Pulmonary artery (tissue), 1 donor: Measurements from ENCODE around the genes PACC1 and TGFB2.

- PRO-cap, result no peak
Observed at GRCh38 chr1:212036159-212036634, 649 bp downstream of the DTL start.

DNA sequence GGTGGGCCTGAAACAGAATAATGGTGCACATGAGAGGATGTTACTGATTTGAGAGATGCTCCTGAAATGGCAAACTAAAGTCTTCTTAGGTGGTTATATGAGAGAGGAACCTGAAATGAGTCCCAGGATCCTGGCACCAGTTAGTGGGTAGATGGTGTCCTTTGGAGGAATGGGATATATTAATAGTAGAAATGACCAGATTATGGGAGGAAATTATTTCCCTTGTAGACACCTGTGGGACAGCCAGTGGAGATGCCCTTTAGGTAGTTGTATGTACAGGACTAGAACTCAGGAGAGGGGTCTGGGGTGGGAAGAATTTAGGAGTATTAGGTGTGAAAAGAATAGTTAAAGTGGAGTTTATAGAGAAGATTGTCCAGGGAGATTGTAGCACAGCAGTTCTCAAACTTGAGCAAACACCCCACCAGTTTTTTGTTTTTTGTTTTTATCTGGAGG, 77.5 kb downstream of the DTL start:
- PRO-cap, result no peak

GRCh38 chr1:212153608-212154138, 118.1 kb downstream of the DTL start:
- PRO-cap, result no peak

- PRO-cap, result no peak
Observed at GRCh38 chr1:212189259-212189913, 95.8 kb upstream of the PPP2R5A start.

GRCh38 chr1:212284556-212285313, 475 bp upstream of the PPP2R5A start:
- PRO-cap, result bidirectional peak, plus-strand start at chr1:212285410, minus-strand start at chr1:212285101

DNA sequence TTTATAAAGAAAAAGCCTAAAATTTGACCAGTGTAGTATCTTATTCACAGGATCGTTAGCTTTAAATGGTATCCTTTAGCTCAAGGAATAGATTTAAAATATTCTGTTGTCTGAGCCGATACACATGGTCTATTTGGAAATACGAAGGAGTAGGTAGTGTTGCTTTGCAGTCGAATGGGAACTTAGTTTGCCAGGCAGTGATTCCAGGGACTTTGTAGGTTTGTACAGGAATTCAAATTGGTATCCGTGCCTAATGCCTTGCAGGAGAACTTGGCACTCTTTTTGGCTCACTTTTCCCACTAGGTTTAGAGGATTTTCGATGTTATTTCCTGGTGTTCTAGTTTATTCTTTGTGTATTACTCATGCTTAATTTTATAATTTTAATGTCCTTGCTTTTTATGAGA, 1.6 kb downstream of the PPP2R5A start:
- PRO-cap, result no peak

GRCh38 chr1:212413827-212414225, 860 bp downstream of the PACC1 start:
- PRO-cap, result no peak

DNA sequence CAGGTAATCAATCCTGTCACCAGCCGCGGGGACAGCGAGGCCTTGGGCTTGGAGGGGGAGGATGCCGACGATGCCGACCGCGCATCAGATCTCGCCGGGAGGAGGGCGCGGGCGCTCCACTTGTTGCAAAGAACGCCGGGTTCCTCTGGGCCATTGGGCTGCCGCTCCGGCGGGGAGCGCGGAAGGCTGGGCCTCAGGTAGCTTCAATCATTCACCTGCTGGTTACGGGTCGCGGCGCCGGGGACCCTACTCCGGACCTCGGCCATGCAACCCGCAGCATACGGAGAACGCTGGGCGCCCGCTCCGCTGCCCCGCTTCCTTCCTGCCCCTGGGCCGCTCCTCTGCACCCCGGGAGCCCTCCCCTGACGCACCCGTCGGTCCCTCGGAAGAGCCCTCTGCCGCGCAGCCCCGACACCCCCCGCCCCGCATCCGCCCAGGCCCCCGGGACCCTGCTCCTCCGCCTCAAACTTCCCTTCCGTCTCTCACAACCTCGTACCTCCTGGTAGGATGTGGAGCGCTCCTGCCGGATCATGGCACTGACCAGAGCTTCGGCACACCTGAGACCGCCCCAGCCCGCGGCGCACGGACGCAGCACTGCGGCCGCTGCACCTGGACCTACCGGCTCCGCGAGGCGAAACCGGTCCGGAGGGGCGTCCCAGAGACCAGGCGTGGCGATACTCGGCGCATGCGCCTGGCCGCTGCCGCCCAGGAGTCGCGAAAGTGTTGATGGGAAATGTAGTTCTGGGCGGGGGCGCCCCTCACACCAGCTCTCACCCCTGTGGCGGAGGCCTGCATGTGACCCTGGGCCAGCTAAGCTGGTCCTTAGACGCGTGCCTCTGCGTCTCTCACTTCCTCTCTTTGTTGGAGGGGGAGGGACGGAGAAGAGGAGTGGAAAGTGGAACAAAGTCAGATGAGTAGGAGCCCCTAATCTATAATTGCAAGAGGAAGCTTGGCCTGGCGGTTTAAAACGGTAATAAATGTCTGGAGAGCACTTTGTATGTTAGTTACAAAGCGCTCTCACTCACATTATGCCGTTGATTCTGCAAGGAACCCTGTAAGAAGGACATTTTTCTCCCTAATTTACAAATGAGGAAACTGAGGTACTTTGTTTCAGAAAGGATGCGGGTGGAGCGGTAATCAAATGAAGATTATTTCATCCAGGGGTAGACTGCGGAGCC, at the start of gene PACC1:
TSS of gene PACC1 (minus strand) at position 661 of the 1,178 bp plus-strand sequence.
- PRO-cap, result bidirectional peak, plus-strand start at position 878 of the sequence, minus-strand start at position 596 of the sequence

DNA sequence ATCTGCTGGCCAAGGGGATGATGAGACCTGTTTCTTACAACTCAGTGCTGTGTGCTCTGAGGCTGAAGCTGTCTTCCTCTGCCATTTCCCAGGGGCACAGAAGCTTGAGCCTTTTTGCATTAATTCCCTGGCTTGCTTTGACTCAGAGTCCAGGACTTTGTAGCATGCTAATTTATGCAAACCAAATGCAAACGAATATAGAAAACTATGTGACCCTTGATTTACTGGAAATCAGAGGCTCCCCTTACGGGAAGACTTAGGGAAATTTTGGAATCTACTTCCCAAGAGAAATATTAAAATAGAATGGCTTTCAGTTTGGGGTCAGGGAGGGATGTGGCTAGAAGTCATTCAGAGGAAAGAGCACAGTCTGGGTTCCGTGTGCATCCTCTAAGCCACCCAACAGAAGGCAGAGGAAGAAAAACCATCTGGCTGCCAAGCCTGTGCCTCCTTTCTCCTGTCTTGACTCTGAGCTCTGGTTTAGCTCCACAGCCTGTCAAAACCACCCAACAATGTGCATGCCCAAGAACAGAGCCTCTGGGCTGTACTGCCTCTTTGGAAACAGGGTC, 14.2 kb downstream of the GARIN4 start:
- PRO-cap, result unidirectional peak, minus-strand start at position 88 of the sequence

DNA sequence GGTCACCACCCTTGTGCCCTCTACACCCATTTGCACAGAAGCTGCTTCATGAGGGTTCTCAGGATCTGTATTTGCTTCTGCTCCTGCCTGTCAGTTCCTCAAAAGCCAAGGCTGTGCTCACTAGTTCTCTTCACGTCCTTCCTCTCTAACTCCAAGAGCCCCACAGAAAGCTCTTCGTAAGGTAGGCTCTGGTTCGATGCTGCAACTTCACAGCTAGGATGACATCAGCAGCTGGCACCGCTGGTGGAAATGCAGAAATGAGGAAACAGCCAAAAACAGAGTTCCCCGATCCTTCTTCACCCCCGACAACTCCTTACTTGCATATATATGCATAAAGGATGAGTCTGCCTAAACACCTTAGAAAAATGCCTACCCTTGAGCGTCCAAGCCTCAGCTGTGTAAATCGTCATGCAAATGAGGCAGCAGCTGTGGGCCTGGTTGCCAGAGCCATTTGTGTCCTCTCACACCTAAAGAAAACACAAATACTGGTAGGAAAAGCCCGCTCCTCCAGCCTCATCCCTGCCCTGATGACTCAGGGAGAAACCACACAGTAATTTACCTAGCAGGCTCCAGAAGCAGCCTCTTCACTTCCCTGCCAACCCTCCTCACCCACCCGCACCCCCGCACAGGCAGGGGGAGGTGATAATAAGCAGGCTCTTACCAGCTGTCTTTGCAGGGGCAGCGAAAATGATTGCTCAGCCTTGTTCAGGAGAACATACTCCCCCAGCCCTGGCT, 28.2 kb downstream of the BATF3 start:
- PRO-cap, result no peak

DNA sequence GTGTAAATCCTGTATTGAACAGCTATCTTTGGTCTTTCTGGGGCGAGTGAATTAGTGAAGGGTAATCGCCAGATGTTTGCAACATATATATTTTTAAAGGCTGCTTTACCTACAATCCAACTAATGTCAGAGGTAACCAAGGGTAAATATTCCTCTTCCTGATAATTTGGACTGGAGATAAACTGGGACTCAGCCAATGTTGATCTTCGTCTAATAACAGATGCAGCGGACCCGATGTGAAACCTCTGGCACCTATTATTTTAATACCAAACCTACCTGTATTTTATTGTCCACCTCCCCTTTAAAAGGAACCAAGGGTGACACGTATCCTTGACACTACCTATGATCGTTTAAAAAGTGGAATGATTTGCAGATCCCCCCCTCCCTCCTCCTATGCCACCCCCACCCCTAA, 741 bp upstream of the PROX1 start:
- PRO-cap, result no peak

DNA sequence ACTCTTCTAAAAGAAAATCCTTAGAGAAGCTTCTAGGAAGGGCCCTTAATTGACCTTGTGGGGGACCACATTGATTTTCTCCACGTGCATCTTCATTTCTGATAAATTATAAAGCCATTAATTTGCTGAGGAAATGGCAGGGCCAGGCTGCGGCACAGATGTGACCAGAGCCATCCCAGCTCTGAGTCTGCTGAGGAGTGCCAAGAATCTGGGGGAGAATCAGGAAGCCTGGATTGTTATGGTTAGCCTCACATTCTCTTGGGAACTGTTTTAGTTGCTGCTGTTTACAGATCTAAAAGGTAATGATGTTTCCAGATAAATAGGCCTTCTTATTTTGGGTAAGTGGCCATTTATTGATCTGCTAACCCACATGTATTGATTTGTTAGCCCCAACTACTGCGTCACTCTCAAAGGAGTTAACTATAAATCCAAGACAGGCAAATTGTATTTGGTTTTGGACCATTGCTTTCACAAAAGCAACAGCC, 16.3 kb downstream of the PROX1 start:
- PRO-cap, result no peak

GRCh38 chr1:214050363-214050933, 62.7 kb downstream of the PROX1 start:
- PRO-cap, result no peak

DNA sequence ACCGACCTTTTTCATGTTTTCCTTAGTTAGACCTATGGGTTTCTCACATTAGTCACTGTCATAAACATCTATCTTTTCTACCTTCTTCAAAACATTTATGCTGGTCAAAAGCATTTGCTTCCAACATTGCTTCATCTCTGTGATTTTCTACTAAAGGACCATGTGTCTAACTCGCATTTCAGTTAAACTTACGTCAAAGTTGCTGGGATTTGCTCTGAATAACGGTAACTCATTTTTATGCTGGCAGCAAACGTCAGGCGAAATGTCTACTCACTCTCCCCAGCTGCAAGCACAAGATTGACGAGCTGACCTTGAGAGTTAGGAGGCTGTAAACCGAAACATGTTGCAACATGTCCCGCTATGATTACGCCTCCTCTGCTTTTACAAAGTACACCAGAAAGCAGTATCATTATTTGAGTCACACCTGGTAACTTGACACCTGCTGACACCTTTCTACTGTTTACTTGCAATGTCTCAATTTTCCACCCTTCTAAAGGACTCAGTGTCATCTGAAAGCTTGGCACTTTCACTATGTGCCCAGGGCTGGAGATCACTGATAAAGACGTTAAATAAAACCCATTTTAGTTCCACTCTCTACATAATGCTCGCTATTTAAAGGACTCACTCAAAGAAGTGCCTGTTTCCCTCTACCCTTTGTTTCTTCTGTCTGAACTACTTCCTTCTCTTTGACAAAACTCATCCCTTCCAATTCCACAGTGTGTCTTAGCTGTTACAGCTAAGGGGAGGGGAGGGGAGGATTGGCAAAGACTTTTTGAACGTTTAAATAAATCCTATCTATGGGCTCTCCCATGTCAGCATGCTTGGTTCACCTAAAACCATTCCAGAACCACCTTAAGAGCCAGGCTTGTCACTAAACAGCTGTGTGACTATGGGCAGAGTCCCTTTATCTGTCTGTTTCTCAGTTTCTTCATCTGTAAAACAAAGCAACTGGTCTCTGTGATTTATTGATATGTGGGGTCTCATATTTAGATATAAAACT, 111.8 kb downstream of the PTPN14 start:
- PRO-cap, result no peak

DNA sequence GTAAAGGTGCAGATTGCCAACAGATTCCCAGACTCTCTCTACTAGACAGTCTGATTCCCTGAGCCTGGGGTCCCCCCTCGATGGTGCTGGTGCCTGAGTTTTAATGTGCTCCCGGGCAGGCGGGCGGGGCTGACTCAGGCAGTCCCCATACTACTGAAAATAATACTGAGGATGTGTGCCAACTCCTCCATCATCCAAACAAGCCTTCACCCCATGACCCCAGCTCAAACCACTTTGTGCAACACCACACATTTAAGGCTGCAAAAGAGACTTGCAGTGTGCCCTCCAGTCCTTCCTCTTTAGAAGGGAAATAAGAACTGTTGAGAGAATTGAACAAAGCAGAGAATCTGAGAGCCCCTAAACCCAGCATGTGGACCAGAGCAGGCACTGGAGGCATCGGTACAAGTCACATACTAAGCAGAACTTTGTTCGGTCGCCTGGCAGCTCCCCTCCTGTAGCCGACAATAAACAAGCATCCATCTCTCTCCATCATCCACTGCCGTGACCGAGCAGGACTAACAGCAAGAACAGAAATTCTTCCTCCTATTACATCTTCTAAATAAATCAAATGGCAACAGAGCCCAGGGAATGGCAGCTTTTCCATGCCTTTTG, 36.8 kb downstream of the PTPN14 start:
- PRO-cap, result no peak

DNA sequence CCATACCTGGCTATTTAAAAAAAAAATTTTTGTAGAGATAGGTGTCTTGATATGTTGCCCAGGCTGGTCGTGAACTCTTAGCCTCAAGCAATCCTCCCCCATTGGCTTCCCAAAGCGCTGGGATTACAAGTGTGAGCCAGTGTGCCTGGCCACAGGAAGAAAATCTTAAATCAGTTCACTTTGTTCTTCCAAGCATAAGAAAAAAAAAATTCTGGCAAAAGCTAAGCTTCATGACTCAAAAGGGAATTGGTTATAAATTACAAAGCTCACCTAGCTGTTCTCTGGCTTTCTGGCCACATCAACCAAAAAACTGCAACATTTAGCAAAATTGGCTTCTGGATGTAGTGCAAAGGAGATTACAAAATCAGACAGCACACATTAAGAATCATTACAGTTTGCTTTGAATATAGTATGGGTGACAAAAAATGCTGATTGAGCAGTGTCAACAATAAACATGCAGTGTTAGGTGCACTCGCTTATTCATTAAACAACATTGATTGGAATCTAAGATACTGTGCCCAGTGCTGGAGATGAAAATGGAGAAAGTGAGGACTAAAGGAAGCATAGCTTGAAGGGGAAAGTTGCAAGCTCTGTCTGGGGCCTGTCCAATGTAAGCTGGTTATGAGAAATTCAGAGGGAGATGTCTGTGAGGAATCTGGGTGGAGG, 76.7 kb downstream of the KCTD3 start:
- PRO-cap, result no peak

DNA sequence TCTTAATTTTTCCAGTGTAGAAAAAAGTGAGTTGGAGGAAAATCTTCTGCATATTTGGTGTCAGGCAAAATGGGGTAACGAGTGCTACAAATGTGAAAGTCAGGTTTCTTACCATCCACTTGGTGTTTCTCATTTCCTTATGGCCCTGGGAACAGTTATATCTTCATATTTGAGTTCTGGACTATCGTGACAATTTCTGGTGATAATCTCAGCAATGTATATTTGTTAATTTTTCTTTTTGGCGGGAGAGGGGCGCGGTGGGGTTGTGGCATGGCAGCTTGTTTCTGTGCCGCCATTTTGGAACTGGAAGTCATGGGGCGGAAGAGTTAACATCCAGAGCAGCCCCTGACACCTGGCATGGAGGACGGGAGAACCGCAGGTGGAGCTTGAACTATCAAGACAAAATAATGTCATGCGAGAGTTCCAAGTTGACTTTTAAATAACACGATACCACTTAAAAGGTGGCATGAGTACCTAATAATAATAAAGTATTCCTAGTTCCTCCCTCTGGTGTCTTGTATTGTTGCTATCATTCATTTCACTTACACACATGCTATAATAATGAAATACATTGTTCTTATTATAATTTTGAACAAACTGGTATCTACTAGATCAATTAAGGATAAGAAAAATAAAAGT, 111.8 kb downstream of the USH2A start:
- PRO-cap, result no peak

DNA sequence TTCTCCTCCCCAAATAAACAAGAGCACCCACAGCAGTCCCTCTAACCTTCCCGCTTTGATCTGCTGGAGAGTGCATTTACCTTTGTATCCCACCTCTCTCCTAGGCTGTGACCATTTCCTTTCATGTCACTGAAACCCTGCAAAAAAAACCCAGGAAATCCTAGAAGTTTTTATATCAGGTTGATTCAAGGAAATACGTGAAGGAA, 108.4 kb upstream of the USH2A start:
- PRO-cap, result no peak

- PRO-cap, result no peak
Observed at GRCh38 chr1:218302088-218302759, 17.1 kb downstream of the RRP15 start.

- PRO-cap, result bidirectional peak, plus-strand start at chr1:218345336, minus-strand start at chr1:218345204; bidirectional peak, plus-strand start at chr1:218346137, minus-strand start at chr1:218346025
Observed at GRCh38 chr1:218345168-218346202, at the start of gene TGFB2. Gene TGFB2, plus strand, starts transcription at chr1:218345336.